Natural killer cell (primary cell): ENCODE data around the genes APOC3 and PAFAH1B2.

DNA sequence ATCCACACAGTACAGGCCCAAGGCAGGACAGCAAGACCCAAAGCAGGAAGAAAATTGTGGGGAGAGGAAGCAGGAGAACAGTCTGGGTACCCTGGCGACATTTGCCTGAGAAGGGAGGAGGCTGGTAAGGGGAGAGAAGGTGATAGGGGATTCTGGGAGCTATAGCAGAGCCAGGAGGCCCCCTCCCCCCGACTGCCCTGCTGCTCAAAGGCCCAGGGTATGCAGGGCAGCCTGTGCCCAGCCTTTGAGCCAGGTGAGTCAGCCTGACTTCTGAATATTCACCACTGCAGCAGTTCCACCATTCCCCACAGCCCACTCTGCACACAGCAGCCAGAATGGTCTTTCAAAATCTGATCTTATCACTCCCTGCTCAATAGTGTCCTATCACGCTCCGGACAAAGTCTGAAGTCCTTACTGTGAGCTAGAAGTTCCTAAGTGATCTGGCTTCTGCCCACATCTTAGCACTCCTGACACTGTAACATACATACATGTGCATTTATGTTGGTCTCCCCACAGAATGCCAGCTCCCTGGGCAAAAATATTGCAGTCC is 111.8 kb downstream of the BUD13 start:
- PRO-cap: no peak

DNA sequence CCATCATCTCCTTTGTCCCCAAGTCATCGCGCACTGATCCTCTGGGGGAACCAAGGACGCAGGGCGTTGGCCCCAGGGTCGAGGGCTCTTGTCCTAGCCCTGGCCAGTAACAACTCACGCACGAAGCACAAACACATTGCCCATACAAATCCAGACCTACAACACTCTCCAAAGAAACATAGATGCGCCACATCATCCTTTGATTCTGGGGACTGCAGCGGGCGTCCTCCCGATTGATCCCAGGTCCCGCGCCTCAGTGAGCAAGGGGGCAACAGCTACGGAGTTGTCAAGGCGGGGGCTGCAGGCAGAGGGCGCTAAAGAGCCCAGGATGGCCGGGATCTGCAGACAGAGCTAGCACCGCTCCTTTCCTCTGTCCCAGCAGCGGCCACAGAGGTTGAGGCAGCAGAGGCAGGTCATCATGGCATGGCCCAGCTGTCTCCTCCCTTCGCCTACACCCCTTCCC is 537 bp downstream of the APOA5 start:
- PRO-cap: no peak

- PRO-cap: no peak
Observed at GRCh38 chr11:116829476-116830625, at the start of gene APOC3. APOC3 (plus strand) TSS chr11:116829907.

DNA sequence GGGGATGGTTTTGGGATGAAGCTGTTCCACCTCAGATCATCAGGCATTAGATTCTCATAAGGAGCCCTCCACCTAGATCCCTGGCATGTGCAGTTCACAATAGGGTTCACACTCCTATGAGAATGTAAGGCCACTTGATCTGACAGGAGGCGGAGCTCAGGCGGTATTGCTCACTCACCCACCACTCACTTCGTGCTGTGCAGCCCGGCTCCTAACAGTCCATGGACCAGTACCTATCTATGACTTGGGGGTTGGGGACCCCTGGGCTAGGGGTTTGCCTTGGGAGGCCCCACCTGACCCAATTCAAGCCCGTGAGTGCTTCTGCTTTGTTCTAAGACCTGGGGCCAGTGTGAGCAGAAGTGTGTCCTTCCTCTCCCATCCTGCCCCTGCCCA is 2.1 kb downstream of the APOC3 start:
- PRO-cap: no peak

GRCh38 chr11:116835692-116836847 is 1.4 kb downstream of the APOA1 start:
- PRO-cap: unidirectional peak, minus-strand start at chr11:116836005; unidirectional peak, minus-strand start at chr11:116836048

DNA sequence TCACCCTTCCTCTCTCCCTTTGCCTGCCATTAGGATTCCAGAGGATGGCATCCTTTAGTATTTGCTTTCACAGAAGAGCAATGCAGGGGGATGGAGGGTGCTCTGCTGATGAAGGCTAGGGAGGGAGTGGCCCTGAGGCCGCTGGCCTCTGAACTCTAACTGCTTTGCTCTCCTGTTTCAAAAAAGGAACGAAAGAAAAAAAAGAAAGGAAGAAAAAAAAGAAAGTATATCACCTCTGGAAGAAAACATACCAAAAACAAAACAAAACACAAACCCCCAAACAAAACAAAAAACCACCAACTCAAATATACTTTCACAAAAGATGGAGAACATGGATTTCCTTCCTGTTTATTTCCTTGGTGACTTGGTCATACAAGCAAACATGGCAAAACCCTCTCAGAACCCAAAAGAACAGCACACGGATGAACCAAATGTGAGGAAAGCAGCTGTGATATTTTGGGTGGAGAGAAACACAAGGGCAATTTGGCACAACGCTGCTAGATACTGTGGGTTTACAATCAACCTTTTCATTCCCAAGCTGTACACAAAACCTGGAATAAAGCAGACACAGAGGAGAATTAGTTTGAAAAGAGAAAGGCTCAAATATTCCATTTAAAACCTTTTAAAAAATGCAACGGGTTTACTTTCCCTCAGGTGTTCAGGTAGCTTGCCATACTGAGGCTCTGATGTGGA is 7.8 kb upstream of the APOA1 start:
- PRO-cap: no peak

GRCh38 chr11:116933594-116934651 is 96.5 kb upstream of the APOA1 start:
- PRO-cap: no peak

DNA sequence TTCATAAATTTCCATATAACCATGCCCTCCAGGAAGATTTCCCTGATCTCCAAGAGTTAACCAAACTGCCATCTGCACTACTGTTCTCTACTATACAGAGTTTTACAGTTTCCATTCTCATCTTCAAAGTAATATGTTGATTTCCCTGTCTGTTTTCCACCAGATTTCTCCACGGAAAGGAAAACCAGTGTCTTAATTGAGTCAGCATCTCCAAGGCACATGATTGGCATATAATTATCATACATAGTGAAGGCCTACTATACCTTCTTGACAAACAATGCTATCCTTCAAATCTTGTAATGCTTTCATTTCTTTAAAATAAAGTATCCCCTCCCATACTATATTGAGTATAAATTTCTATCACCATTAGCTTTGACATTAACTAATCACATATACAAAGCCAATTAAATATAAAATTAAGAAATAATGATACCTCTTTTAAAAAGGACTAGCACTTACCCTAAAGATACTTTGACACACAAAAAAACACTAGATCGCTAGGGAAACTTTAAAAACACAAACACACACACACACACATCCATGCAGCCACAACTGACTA is 115.2 kb upstream of the APOA1 start:
- PRO-cap: no peak

GRCh38 chr11:116992990-116994374 is 104.7 kb downstream of the SIK3 start:
- PRO-cap: unidirectional peak, plus-strand start at chr11:116993782

- PRO-cap: no peak
Observed at GRCh38 chr11:117044773-117045613, 53.2 kb downstream of the SIK3 start.

DNA sequence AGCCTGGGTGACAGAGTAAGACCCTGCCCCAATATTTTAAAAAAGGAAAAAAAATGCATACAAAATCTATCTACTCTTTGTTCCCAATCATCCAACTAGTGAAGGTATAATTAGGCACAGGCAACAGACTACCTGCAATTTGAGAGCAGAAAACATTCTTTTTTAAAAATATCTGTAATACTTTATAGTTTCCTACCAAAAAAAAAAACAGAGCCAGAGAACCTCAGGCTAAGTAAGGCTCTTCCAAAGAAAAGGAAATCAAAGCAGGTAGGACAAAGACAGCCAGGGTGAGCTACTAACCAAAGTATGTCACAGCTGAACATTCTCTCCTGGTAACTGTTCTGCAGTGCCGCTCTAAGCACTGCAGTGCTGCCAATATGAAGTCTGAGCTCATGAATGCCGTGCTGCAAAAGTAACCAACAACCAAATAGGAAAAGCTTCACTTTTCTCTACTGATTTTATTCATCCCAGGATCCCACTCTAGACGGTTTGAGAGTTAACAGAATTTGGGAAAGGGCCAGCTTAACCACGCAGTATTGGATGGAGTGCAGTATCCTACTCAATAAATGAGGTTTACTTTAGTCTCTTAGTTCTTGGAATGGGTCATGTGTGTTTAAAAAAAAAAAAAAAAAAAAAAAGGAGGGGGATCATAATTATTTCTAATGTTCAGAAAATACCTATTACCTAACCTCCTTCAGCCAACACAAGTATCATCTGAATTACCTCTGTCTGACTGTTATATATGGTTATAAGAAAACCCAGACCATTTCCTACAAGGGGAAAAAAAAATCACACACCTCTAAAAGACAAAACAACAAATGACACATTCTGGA is 3.4 kb downstream of the SIK3 start:
- PRO-cap: no peak

- PRO-cap: bidirectional peak, plus-strand start at chr11:117095999, minus-strand start at chr11:117095868
Observed at GRCh38 chr11:117095411-117096345, 2.5 kb downstream of the SIK3 start.

DNA sequence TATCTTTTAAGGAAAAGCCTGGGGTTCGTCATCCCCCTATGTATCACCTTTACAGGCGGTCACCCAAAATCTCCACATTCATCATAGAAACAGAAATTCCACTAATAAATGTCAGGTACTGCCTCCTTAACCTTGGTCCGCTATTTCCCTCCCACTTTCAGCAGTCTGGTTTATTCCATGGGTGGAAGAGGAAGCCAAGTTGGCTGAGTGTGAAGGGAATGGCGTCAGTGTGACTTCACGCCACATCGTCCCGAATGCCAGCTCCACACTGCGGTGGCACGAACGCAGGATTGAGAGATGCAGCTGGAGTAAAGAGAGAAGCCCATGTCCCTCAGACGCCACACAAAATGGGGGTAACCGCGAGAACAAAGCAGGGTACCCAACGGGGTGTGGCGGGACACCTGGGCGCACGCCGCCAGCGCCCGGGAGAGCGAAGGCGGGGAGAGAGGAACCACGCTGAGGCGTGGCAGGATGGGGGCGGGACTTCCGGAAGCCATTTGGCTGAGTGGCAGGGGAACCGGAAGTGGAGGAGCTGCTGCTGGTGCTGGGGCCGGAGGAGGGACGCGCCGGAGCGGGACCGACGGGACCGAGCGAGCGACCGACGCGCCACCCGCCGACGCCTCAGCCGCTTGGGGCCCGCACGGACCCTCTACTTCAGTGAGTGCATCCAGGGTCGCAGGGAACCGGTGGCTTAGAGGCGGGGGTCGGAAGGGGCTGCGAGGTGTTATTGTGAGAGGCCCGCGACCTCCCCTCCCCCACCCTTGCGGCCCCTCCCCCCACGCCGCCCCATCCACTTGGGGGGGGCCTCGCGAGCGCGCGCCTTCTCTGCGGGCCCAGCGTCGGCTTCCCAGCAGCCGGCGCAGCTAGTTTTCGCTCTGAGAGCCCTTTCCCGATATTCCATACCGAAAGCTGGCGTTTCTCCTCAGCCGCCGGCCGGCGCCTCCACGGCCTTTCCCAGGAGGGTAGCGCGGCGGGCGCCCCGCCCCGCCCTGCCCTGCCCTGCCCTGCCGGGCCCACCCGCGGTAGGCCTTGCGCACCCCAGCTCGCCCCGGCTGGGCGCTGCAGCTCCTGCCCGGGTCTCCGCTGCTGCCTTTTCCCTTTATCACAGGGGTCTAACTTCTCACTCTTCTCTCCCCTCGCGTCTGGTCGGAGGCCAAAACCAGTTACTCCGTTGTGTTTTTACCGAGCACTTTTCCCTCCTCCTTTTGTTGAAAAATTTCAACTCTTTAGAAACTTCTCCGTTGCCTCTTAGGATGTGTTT is at the start of gene PAFAH1B2:
Gene PAFAH1B2 (plus strand): TSS at position 526 of the 1,261 bp plus-strand sequence.
- PRO-cap: unidirectional peak, plus-strand start at position 504 of the sequence; unidirectional peak, plus-strand start at position 526 of the sequence

DNA sequence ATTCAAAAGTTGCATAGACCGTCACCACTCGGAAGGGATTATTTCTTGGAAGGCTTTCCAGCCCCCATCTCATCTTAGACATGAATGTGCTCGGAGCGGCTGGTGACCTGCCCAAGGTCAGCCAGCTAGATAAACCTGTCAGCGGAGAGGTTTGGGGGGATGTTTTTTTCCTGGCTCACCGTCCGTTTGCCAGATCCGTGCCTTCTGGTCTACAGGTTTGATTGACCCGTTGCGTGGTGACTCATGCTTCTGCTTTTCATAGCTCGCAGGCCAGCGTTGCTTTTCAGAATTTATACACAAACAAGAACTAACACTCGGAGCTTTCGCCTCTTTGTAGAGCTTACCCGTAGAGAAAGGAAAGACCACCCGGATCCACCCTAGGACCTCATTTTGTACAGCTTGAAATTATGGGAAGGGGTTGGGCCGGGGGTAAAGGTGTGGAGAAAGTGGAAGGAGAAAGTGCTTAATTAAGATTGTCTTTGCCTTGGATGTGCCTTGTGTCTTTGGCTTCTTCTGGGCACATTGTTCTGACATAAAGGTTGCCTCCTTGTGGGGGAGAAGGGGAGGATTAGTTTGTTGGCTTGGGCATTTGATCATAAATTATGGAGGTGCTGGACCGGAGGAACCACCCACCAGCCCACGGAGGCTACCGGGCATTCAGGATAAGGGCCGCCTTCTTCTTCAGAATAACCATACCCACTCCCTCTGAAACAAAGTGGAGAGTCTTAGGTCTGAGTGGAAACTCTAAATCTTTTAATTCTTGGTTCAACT is 1.1 kb downstream of the PAFAH1B2 start:
- PRO-cap: no peak

- PRO-cap: no peak
Observed at GRCh38 chr11:117181134-117182096, 2.9 kb downstream of the SIDT2 start.

GRCh38 chr11:117202229-117202675 is 3.1 kb downstream of the TAGLN start:
- PRO-cap: no peak

GRCh38 chr11:117217709-117218619 is 13.9 kb downstream of the PCSK7 start:
- PRO-cap: no peak

- PRO-cap: no peak
Observed at GRCh38 chr11:117300107-117300638, 15.9 kb downstream of the BACE1 start.

DNA sequence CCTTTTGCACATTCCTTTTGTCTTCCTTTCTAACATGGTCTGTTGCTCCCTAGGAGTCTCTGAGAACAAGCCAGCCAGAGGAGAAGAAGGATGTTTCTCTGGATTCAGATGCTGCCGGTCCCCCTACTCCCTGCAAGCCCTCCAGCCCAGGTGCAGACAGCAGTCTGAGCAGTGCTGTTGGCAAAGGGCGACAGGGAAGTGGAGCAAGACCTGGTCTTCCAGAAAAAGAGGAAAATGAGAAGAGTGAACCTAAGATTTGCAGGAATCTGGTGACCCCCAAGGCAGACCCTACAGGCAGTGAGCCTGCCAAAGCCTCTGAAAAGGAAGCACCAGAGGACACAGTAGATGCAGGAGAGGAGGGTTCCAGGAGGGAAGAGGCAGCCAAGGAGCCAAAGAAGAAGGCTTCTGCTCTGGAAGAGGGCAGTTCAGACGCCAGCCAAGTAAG is 43.4 kb downstream of the CEP164 start:
- PRO-cap: no peak

DNA sequence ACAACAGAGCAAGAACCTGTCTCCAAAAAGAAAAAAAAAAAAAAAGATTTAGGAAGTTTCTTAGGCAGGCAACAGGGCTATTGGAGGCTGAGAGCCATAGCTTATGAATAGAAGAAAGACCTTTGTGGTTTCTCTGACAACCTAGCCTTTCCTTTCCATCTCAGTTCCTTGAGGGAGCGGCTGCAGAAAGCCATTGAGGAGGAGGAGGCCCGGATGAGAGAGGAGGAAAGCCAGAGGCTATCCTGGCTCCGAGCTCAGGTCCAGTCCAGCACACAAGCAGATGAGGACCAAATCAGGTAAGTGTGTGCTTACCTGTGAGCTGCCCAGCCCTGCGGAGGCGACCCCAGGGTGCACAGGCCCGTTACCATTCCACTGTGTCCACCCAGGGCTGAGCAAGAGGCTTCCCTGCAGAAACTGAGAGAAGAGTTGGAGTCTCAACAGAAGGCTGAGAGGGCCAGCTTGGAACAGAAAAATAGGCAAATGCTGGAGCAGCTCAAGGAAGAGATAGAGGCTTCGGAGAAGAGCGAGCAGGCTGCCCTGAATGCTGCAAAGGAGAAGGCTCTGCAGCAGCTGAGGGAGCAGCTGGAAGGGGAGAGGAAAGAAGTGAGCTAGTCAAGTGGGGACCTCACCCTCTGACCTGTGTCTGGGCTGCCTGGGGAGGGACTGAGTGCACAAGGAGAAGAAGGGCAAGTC is 63.1 kb downstream of the CEP164 start:
- PRO-cap: no peak